Astrocyte (in vitro differentiated cells and primary cell): ENCODE measurements around a stretch of chr12.

- PRO-cap, result no peak
- RRBS, 2 experiments, result no CpG with 5 or more reads among the region's 6 CpGs
Measured at GRCh38 chr12:108678131-108678466, 44.4 kb upstream of the SELPLG start.

DNA sequence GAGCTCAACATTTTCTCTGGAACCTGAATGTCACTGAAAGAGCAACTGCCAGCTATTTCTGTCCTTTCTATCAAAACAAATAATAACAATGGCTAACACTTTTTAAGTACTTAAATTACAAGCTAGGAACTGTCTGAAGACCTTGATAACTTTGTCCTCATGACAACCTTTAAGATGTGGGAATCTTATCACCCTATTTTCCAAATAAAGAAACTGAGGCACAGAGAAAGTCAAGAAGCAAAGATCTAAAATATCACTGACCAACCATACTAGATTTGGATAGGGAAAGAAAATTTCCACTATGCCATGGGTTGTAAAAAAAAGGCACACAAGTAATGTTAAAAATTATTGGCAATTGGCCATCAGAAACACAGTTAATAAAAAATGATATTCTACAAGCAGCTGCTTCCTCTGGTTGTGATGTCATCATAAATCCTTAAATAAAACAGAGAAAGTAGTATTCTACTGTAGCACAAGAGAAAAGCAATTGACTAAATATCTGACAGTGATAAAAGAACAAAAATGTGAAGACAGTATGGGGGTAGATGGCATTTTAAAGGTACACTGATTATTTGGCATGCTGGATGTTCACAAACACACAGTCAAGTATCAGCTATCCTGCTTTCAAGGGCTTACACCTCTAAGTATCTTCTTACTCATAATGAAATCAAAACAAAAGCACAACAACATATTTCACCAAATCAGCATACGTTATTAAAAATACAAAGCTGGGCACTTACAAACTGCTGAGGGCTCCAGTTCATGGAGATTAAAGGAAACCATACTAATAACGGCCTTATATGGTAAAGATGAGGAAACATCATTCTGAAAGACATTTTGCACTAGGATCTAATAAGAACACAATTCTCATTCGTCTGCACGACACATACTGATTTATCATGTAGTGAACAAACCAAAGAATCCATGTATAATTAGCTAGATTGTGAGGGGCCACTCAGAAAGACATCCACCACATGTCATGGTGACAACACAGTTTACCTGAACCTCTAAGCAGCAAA is 45.7 kb downstream of the CORO1C start:
- PRO-cap, result no peak
- RRBS, 2 experiments, result no CpG with 5 or more reads among the region's 4 CpGs

DNA sequence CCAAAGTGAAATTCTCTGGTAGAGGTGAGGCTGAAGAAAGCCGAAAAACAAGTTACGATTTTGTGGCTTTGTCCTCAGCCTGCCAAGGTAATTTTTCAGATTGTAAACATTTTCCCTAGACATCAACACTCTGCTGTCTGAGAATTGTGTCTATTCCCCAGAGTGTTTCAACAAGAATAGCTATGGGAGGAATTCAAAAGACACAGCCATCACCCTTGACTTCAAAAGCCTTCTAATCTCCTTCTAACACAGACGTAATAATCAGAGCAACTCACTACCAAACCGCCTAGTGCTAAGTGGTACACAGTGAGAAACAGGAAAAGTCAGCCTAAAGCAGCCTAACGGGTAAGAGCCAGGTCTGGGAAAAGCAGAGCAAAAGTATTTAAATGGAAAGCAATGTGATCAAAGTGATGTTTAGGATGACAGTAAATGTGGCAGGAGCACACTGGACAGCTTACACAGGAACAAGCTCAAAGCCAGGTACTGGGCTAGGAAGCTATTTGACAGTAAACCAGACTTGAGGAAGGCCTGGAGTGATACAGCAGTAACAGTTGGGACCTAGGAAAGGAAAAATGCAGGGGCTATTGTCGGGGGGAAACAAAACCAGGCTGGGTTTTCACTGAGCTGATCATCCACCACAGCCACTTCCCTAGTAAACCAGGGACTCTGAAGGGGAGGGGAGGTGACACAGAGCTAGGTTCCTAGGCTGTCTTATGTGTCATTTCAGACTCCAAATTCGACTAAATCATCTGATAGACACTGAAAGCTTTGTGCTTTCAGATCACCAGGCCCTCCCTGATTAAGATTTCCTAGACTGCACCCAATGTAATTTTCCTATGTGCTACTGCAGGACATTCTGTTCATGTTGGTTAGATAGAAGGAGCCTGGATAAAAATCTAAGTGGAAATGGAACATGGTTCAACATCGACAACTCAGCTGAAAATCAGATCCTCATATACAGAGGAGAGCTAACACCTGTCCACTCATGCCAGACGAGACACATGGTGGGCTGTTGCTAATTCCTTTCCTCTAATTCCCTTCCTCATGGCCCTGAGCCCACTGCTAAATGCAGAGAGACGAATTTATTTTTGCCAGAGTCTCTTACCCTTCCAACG is 29.3 kb downstream of the CORO1C start:
- PRO-cap, result bidirectional peak, plus-strand start at position 288 of the sequence, minus-strand start at position 234 of the sequence
- RRBS, 2 experiments, result no CpG with 5 or more reads among the region's 11 CpGs

GRCh38 chr12:108792353-108793032 is 61.2 kb upstream of the CORO1C start:
- PRO-cap, result no peak
- RRBS, 2 experiments, result 65 to 79% methylated on average over 6 to 7 of the region's 19 CpGs

DNA sequence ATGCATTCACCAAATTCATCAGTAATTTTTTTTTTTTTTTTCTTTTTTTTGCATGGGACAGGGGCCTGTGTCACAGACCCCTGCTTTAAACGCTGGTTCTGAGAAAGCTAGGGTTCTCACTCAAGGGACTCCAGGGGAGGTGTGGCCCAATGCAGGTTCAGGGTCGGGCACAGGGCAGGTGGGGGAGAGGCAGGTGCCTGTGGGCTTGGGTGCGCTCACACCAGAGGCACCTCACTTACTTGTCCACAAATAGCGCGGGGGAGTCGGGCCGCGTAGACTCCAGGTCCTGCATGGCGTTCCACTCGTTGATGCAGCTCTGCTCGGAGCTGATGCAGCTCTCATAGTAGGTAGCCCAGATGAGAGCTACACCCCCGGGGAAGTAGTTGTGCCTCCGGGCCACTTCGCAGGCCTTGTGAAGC is 50.0 kb downstream of the SSH1 start:
- PRO-cap, result no peak
- RRBS, 2 experiments, result no CpG with 5 or more reads among the region's 14 CpGs

- PRO-cap, result no peak
- RRBS, 2 experiments, result no CpG with 5 or more reads among the region's 14 CpGs
Measured at GRCh38 chr12:108845913-108846888, 11.2 kb downstream of the SSH1 start.

DNA sequence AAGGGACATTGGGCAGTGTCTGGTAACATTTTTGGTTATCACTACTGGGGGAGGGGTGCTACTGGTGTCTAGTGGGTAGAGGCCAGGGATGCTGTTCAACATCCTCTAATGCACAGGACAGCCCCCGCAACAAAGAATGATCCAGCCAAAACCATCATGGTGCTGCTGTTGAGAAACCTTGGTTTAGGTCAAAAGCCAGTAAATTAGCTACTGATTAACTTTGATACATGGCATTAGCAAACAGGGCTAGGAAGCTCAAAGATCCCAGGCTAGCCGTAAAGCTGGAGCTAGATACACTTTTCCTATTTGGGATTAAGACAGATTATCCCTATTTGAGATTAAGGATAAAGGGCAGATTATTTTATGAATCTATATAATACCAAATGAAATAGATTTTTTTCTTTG is 8.8 kb downstream of the ALKBH2 start:
- PRO-cap, result no peak
- RRBS, 2 experiments, result no CpG with 5 or more reads among the region's 2 CpGs

GRCh38 chr12:109085680-109086379 is 7.4 kb downstream of the ALKBH2 start:
- PRO-cap, result no peak
- RRBS, 2 experiments, result no CpG with 5 or more reads among the region's 15 CpGs

GRCh38 chr12:109097848-109098682 is 668 bp downstream of the UNG start:
- PRO-cap, result unidirectional peak, plus-strand start at chr12:109098185; unidirectional peak, plus-strand start at chr12:109098435
- RRBS, 2 experiments, result under 1 to 2% methylated on average over 21 of the region's 67 CpGs

- PRO-cap, result no peak
- RRBS, 2 experiments, result no CpG with 5 or more reads among the region's 13 CpGs
Measured at GRCh38 chr12:109130715-109131453, 14.5 kb downstream of the ACACB start.

DNA sequence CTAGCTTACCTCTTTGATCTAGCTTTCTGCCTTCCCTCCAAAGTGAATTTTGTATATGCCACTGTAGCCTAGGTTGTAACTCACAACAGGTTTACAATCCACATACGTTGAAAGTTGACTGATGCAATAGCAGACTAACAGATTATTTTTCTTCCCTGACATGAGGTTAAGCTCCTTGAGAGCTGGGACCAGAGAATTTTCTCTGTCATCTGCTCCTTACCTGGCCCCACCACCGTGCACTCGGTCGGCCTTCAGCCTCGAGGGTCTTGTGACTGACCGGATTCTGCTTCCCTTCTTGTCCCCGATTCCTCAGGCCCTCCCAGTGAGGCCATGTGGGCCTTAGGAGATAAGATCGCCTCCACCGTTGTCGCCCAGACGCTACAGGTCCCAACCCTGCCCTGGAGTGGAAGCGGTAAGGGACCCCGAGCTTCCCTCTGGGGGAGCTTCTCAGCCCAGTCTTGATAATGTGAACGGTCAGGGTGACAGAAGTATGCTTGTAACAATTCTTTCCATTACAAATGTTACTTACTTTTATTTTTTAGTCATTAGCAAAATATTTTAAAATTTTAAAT is 57.5 kb downstream of the ACACB start:
- PRO-cap, result no peak
- RRBS, 2 experiments, result no CpG with 5 or more reads among the region's 14 CpGs

DNA sequence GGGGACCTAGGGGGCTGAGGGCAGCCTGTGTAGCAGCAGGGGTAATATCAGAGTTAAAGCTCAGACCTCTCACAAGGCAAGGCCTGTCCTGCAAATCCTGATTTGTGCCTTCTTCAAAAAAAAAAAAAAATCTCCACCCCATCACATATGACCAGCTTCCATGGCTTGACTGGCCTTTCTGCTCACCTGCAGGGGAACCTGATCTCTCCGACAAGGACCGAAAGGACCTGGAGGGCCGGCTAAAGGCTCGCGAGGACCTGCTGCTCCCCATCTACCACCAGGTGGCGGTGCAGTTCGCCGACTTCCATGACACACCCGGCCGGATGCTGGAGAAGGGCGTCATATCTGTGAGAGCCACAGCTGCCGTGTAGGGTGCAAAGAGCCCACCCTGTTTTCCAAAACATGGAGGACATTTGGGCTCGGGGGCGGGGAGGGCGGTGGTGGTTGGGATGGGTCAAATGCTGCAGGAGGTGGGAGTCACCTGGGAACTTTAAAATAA is 45.0 kb downstream of the FOXN4 start:
- PRO-cap, result no peak
- RRBS, 2 experiments, result 5 to 7% methylated on average over 7 of the region's 15 CpGs

DNA sequence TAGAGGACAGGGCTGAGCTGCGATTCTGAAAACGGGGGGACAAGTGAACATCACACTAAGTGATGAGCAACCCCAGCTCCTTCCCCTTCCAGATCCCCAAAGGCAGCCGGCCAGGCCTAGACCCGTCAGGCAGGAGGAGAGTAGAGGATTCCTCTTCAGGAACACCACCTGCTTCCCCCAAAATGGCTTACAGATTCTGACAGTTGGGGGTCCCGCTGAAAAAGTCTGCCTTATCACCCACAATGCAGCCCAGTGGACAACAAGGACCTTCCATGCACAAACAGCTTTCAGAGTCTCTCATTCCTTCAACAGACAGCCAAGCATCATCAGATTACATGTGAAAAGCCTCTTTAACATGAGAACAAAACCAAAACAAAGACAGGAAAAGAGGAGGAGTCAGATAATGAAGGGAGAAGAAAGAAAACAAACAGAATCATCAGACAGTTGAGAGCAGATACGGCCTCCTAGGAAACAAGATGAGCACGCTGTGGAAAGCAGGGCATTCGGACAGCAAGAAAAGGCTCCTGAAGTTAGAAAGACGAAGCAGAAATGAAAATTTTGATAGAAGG is 18.4 kb downstream of the KCTD10 start:
- PRO-cap, result no peak
- RRBS, 2 experiments, result no CpG with 5 or more reads among the region's 9 CpGs

DNA sequence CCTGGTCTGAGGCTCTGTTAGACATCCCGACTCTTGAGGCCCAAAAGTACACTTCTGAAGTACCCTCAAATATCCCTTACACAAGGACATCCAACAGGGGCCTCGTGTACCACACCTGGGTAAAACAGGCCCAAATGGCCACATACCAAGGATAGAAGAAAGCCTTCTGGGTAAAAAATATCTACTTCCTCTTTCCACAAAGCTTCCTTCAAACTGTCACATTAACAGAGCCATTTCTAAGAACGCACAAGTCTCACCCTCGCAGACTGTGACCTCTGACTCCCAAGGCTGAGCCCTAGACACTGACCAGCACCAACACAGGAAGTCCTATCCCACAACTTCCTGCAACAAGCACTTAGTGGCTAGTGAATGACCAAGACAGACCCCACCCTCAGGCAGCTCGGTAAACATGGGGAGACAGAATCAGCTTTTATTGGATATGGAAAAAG is 16.1 kb downstream of the KCTD10 start:
- PRO-cap, result no peak
- RRBS, 2 experiments, result no CpG with 5 or more reads among the region's 5 CpGs

GRCh38 chr12:109622195-109622407 is 48.5 kb downstream of the MVK start:
- PRO-cap, result no peak
- RRBS, 2 experiments, result no CpG with 5 or more reads among the region's 5 CpGs

DNA sequence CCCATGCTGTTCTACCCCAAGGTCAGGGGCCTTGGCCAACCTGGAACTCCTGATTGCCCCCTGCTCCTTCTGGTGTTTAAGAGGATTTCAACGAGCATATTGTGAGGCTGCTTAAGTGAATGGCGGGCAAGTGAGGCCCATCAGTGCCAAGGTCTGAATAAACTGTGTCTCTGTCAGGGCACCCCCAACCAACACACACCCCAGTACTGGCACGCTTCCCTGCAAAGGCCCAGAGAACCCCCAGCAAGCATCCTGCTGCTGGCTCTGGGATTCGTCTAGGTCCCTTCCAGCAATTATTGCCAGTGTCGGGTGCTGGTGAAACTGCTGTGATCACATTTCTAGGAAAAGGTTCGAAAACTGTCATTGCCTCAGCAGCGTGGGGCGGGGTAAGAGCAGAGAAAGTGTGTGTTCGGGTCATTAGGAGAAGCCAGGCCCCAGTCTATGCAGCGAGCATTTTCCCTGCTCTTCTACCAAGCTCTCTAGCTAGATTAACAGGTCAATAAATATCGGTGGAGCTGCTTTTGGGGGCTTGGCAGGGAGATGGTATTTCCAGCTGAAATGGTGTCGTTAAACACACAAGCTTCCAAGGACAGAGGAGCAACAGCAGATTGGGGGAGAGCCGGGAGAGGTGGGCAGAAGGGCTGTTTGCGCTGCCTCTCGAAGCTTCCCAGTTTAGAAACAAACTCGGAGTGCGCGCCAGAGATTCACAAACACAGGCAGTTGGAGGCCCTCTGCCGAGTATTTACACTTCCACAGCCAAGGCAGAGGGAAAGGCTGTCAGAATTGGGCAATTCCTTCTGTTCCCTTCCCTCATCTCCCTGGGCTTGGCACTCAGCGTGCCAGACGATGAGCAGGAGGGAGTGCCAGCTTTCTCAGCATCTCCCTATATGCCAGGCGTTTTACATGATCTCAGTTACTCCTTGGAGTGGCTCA is 2.6 kb downstream of the FAM222A start:
- PRO-cap, result no peak
- RRBS, 2 experiments, result no CpG with 5 or more reads among the region's 22 CpGs

DNA sequence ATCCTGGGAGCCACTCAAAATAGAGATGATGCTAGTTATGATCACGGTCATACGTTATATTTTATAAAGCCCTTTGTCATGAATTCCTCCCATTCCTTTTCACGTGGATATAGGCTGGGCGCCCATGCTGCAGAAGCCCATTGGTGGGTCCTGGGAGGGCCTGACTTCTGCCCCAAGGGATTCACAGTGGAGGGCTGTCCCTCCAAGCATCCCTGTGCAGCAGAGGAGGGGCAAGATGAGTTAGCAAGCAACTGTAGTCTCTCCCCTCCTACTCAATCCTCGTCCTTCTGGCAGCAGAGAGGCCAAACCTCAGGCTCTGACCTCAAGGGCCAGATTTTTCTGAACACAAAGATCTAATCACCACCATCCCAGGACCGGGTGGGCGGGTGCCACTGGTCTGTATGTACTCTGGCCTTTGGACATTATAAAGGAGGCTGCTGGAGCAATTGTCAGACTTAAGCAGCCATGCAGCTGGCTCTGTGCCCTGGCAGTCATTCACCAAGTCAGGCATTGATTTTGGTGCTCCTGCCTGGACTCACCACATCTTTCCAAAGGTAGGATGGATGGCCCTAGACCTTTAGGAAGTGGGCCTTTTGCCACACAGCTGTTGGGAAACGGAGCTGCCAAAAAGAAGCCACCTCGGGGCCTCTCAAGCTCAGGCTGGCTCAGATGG is 8.5 kb downstream of the GLTP start:
- PRO-cap, result no peak
- RRBS, 2 experiments, result no CpG with 5 or more reads among the region's 9 CpGs

DNA sequence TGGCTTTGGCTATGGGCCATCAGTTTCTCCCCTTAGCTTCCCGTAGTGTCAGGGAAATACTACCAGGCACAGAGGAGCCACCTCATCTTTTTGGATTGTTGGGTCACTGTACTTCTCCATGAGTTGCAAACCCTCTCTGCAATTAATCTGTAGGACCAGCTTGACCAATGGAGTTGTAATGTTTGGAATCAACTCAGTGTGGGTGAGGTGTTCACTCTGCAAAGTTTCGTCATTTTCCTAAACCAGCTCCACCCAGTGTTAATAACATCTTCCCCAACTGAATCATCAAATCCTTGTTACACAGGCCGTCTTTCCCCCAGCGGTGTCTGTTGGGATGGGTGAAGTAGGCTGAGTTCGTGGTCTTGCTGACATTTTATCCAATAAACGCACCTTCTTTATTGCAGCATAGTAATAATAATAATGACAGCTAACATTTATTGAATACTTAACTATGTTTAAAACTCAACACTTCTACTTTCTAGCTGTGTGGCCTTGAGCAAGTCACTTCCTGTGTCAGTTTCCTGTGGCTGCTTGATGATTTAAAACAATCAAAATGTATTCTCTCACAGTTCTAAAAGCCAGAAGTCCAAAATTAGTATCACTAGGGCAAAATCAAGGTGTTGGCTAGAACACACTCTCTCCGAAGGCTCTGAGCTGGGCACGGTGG is 8.1 kb upstream of the GLTP start:
- PRO-cap, result no peak
- RRBS, 2 experiments, result no CpG with 5 or more reads among the region's 8 CpGs

- PRO-cap, result no peak
- RRBS, 2 experiments, result no CpG with 5 or more reads among the region's 9 CpGs
Measured at GRCh38 chr12:109903688-109904277, 3.7 kb downstream of the TCHP start.

DNA sequence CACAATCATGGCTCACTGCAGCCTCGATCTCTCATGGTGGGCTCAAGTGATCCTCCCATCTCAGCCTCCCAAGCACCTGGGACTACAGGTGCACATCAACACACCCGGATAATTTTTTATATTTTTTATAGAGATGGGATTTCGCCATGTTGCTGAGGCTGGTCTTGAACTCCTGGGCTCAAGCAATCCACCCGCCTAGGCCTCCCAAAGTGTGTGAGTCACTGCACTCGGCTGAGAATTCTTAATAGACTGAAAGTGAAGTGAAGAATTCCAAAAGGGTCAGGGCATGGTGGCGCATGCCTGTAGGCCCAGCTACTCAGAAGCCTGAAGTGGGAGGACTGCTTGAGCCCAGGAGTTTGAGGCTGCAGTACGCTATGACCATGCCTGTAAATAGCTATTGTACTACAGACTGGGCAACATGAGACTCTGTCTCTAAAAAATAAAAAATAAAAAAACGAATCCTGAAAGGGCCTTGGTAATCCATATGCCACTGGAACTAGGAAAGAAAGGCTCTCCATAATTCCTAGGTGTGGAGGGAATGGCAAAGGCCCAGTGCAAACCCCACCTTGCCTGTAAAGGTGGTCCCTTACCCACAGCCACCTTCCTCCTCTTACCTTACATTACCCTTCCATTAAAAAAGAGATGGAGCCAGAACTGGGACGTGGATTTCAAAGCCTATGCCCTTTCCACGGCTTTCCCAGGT is 43.8 kb downstream of the TCHP start:
- PRO-cap, result no peak
- RRBS, 2 experiments, result no CpG with 5 or more reads among the region's 10 CpGs